Brain (tissue), 1 donor: ENCODE results near the genes NAIF1 and SLC25A25.

DNA sequence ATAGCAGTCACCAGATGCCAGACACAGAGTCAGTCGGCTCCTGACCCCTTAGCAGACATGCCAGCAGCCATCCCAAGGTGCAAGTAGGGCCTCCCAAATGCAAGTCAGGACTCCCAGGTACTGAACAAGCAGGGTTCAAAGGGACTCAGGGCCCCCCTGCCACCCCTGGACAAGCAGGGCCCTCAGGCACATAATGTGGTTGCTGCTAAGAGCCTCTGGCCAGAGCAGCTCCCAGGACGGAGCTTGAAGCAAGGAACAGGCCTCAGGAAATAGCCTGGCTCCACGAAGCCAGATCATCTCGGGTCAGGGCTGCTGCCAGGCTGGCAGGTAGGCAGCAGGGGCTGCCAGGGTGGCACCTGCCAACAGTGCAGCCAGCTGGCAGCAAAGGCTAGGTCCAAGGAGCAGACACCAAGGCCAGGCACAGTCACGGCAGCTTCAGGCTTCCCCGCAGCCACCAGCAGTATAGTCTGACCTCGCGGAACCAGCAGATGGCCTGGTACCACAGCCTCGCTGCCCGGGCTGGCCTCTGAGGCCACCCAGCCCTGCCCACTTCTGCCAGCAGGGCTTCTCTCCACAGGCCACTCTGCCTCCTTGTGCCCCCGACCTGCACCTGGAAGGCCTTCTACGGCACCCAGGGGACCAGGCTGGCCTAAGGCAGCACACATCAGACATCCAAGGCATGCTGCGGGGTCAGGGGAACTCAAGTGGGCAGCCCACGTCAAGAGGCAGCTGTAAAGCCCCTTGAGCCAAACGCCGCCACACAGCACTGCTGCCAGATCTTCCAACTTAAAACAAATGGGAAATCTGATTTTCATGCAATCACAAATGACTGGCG, 7.4 kb downstream of the EEIG1 start:
- RRBS: no CpG with 5 or more reads among the region's 17 CpGs

DNA sequence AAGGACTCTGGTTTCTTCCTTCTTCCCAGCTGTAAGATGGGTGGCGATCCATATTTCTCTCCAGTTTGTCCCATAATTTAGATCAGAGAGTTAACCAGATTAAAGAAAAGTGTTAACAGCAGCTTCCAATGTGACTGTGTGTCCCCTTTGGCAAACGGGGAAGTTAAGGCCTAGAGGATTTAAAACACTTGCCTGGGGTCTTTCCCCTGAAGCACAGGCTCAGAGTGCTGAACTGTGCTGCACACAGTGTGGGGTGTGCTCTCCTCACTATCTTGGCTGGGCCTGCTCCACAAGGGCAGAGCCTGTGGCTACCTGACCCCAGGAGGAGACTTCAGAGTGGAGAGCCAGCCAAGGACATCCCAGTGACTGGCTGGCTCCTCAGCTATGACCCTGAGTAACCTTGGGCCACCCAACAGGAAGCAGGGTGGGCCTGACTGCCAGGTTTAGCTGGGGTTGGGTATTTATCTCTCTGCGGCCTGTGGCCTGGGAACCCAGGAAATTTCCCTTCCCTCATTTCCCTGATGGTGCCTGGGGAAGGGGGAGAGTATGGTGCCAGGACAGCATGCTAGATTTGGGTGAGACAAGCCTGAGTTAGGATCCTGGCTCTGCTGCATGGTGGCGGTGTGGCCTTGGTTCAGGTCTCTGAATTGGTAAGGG, 2.1 kb upstream of the EEIG1 start:
- RRBS: no CpG with 5 or more reads among the region's 4 CpGs

DNA sequence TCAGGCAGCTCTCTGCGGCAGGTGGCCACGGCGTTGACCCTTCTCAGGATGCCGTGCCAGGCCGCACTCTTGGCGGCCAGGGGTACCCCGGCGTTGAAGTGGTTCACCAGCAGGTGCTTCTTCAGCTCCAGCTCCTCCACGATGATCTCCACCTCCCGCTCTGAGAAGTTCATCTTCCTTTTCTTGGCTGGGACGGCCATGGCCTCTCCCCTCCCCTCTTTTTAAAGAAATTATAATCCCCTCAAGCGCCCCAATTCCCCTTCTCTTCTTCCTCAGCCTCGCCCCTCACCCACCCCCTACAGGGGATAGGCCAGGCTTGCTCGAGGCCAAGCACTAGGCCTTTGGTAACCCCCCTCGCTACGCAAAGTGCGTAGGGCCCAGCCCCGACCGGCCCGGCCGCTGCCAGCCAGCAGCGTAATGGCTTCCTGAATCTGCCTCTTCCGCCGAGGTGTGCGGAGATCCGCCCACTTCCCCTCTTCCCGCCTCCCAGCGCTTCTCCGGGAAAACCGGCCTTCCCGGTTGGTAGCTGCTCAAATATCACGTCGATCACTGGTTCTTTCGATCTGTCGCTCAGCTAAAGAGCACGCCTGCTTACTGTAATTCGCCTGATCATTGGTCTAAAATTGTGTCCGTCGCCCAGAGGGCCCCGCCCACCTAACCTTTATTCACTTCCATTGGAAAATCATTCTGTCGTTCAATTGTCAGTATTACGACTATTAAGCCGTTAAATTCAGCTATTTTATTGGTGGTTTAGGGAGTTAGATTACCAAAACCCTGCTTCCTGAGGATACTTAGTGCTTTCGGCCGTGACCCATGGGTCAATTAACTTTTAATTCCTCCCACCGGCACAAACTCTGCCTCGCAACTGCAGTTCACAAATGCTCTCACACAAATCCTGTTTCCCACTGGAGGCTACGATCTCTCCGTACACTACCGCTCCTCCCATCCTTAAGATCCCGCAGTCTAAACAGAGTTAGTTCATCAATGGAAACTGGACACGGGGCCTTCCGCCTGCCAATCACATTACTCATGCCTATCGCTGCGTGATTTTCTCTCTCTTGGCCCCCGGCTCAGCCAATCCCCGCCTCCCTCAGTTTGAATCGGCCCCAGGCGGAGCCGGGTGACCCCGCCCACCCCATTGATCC, at the start of gene NAIF1:
NAIF1 (minus strand) TSS at position 419 of the 1,145 bp plus-strand sequence.
- RRBS: 1% methylated on average over 11 of the region's 61 CpGs

DNA sequence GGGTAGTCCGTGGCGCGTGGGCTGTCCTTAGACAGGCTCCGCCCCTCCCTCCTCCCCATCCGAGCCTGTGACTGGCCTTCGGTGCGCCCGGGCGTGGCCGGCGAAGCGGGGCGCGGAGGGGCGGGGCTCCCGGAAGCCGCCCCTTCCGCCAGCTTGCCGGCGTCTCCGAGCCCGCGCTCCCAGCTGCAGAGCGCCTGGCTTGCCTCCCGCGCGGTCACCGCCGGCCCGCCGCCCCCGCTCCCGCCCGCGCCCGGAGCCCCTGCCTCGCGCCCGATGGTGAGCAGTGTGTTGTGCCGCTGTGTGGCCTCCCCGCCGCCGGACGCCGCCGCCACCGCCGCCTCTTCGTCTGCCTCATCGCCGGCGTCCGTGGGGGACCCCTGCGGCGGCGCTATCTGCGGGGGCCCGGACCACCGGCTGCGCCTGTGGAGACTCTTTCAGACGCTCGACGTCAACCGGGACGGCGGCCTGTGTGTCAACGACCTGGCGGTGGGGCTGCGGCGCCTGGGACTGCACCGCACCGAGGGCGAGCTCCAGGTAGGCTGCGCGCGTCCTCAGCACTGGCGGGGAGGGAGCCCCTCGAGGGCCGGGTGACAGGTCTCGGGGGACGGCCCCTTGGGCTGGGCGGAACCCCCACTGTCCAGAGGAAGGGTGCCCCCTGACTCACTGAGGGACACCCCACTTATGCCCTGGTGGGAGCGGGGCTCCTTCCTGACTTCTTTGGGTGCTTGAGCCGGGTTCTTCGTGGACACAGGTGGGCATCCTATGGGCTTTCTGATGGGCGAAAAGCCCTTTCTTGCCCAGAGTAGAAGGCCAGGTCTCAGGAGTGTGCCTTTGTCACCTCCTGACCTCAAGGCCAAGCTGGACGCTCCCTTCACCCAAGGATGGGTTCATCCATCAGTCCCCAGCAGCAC, at the start of gene SLC25A25:
SLC25A25 (plus strand) TSS at position 186 of the 911 bp plus-strand sequence.
- RRBS: 2% methylated on average over 45 of the region's 87 CpGs

DNA sequence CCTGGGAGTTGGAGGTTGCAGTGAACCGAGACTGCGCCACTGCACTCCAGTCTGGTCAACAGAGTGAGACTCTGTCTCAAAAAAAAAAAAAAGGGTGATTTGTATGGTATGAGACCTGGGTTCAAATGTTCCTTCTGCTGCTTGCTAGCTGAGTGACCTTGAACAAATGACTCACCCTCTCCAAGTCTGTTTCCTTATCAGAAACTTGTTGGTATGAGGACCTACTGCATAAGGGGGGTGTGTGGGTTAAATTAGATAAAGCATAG, 9.8 kb downstream of the SLC25A25 start:
- RRBS: no CpG with 5 or more reads among the region's 2 CpGs

DNA sequence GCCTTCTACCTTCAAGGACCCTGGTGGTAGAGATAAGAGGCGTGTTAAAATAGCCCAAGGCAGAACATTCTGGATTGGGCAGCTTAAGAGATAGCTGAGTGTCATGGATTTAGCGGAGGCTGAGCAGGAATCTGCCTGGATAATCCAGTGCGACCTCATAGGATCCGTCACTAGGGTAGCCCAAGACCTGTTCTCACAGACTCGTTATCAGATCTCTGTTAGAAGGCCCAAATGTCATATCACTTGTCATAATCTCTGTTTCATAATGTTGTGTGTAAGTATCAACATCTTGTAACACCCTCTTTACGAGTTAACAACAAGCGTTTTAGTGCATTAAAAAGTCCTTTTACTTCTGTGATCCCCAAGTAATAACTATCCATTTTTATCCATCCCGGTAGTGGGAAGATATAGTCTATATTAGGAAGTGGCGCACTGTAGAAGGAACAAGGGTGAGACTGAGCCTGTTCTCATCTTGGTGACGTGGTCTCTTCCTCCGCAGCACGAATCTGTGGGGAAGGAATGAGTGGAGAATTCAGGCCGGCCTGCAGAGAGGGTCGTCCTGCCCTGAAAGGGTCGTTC, 28.8 kb downstream of the SLC25A25 start:
- RRBS: no CpG with 5 or more reads among the region's 15 CpGs

DNA sequence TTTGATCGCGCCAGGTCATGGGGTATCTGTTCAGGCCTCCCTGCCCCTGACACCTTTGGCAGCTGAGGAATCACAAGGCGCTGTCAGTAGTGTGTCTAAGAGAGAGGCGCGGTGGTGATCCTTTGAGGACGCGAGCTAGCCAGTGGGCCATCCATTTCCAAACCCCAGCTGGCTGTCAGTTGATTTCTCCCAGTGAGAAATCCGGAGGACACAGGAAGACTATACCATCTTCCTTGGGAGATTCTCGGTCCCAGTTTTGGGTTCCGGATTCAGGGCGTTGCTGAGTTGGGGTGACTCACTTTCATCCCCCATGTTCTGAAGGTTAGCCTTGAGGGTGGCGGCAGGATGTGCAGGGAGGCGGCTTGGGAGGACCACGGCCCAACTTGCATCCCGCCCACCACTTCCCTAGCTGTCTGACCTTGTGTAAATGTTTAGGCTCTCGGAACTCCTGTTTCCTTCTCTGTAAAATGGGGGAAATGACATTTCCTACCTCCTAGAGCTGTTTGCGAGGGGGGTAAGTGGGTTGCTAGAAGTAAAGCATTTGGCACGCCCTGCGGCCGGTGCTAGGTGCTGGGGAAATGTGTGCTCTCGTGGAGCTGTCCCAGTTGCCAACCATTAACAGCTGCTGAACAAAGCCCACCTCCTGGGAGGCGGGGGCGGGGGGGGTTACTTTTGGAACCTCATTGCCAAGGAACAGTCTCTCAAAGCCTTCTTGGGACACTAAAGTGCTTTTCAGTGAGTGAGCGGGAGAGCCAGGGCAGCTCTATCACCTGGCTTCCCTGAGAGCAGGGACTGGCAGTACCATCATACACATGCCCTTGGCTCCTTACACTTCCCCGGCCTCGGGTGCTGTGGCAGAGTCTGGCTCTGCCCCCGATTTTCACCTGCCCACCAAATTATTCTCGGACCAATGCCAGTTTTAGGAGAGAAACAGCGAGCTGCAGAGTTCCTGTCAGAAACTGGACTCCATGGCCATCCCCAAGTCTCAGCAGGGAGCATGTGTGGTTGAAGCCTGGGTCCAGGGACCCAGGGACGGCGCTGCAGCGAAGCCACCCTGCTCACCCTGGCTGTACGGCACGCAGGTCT, 27.5 kb downstream of the PTGES2 start:
- RRBS: 54% methylated on average over 3 of the region's 34 CpGs

DNA sequence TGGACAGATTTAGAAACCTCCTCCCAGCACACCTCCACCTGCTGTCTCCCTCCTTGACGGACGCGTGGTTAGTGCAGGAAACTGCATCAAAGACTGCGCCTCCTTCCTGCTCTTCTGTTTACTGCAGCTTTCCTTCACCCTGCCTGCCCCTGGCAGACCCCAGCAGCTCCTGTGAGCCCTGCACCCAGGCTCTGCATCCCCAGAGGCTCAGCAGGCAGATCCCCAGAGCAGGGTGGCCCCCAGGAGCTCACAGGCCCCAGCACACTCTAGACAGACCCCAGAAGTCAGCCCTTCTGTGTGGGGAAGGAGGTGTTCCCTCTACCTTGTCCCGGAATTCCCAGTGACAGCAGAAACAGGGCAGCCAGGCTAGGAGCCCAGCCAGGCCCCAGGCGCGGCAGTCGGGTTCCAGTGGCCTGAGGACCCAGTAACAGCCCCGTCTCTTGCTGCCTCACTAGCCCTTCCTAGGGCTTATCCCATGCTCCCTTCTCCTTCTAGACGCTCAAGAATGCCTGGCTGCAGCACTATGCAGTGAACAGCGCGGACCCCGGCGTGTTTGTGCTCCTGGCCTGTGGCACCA, 20.9 kb downstream of the PTGES2 start:
- RRBS: 90% methylated on average over 2 of the region's 14 CpGs

GRCh38 chr9:128141876-128142624, 7.2 kb upstream of the LCN2 start:
- RRBS: no CpG with 5 or more reads among the region's 10 CpGs

DNA sequence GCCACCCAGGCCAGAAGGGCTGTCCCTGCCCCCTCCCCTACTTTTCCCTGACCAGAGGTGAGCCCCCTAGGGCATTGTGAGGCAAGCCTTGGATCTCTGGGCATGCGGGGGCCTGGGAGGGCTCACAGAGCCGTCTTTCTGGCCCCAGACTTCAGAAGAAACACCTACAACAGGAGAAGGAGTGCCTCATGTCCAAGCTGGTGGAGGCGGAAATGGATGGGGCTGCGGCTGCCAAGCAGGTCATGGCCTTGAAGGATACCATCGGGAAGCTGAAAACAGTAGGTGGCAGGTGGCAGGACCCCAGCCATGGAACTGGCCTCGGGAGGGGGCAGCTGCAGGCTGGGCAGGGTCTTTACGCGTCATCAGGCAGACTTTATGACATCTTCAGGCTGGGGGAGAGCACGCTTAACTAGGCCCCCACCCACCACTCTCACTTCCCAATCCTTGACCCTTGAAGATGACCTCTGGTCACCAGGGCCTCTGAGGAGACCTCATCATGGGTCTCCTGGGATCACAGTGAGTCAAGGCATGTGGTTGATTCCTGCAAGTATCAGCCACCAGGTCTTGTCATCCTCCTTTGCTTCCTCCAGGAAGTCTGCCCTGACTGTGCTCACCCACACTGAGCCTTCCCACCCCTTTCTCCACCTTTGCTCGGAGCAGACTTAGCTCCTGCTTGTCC, 17.1 kb downstream of the ODF2 start:
- RRBS: no CpG with 5 or more reads among the region's 10 CpGs

- RRBS: no CpG with 5 or more reads among the region's 16 CpGs
Observed at GRCh38 chr9:128494243-128494975, 10.1 kb upstream of the GLE1 start.

DNA sequence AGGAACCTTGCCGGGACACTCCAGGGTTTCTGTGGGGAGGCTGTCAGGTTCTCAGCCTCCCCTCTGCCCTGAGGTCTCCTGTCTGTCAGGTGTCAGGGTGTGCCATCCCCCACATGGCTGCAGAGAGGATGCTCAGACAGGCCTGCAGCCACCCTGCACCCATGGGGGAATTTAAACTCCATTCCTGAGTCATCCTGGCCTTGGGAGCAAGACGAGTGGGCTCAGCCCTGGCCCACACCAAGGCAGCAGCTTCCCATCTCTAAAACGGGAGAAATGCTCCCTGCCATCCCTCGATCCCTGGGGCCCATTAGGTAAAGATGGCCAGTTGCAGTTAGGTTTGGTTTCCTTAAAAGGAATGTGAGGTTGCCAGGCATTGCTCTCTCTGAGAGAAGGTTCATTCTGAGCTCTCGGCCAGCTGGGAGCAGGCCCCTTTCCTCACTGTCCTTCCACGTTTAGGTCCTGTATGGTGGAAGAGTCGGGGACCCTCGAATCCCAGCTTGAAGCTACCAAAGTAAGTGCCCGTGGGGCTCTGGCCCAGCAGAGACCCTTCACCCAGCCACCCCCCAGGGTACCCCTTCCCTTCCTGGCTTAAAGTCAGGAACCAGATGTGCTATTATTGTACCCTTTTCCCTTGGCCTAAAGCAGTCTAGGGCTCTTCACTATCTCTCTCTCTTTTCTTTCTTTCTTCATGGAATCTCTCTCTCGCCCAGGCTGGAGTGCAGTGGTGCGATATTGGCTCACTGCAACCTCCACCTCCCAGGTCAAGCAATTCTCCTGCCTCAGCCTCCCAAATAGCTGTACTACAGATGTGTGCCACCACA, 26.6 kb downstream of the DYNC2I2 start:
- RRBS: no CpG with 5 or more reads among the region's 11 CpGs

DNA sequence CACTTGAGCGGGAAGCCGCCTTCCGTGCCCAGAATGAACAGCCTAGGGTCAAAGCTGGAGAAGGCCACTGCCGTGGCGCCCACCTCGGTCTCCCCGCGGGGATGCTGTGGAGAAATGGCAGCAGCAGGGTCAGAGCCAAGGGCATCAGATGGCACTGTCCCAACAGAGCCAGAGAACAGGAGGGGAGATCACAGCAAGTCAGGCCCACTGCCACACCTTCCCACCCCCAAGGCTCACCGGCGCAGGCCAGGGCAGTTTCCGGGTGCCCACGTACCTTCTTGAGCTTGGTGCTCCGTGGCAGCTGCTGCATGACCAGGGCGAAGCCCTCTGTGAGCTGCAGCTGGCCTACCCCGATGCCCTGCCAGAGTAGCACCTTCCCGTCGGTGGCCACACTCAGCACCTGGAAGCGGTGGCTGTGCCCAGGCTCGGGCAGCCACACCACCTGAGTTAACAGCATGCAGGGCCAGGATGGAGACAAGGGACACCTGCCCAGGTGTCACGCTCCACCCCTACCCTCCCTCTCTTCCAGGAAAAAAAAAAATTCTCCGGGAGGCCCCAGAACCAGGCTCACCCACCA, 21.7 kb downstream of the DYNC2I2 start:
- RRBS: no CpG with 5 or more reads among the region's 21 CpGs

DNA sequence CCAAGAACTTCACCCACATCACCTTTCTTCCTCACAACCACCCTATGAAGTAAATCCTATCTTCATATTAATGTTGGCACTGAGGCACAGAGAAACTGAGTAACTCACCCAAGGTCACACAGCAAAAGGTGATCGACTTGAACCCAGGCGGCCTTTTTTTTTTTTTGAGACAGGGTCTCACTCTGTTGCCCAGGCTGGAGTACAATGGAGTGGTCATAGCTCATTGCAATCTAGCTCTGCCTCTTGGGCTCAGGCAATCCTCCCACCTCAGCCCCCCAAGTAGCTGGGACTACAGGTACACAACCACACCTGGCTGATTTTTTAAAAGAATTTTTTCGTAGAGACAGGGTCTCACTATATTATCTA, 12.5 kb downstream of the DYNC2I2 start:
- RRBS: no CpG with 5 or more reads among the region's 3 CpGs

DNA sequence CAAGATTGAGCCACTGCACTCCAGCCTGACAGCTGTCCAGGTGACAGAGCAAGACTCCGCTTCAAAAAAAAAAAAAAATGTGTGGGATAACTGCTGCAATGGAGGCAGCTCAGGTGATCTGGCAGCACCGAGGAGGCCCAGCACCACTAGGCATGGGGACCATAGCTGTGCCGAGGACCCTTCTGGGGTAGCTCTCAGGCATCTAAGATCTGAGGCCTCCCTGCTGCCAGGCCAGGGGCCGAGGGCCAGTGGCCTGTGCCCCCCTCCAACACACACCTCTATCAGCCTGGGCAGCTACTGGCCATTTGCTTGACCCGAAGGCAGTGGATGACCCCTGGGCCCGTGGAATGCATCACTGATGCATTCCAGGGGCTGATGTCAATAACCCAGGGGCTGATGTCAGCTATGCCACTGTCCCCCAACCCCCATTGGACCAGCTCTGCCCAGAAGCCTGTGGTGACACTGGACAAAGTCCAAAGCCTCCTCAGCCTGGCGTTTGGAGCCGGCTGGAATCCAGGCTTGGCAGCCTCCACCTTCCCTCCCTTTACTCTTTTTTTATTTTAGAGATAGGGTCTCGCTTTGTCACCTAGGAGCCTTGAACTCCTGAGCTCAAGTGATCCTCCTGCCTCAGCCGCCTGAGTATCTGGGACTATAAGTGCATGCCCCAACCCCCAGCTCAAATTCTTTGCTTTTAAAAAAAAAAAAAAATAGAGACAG, 6.0 kb downstream of the KYAT1 start:
- RRBS: no CpG with 5 or more reads among the region's 10 CpGs

- RRBS: no CpG with 5 or more reads among the region's 14 CpGs
Observed at GRCh38 chr9:128881561-128881785, 277 bp downstream of the KYAT1 start.

DNA sequence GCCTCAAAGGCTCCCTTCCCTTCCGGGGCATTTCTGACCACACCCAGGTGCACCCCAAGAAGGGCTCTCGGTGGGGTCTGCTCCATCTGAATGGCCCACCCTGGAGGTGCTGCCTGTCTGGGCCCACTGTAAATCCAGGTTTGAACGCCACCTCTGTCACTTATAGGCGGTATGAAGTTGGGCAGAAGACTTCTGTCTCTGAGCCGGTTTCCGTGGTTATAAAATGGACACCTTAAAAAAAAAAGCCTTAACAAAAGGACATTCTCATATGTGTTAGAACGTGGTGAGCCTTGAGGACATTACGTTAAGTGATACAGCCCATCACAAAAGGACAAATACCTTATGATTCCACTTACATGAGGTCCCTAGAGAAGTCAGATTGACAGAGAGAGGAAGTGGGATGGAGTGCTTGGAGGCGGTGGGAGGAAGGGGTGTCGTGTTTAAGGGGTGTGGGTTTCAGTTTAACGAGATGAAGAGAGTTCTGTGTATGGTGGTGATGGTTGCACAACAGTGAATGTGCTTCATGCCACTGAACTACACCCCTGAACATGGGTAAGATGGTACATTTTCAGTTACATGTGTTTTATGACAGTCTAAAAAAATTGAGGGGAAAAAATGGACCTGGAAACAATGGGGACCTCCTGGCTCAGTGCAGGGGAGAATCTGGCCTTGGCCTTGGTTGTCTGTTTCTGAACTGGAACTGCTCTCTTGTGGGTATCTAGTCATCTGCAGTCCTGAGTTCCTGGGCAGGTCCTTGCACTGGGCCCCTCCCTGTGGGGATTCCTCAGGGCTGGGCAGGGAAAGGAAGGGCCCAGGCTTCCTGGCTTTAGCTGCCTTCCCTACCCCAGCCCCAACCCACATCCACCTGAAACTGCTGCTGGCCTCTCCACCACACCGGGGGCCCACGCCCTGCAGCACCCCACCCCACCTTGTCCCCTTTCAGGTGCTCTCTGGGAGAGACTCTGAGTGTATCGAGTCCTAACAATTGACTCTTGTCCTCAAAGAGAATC, 17.7 kb downstream of the LRRC8A start:
- RRBS: no CpG with 5 or more reads among the region's 14 CpGs

GRCh38 chr9:128915640-128915871, 5.2 kb upstream of the PHYHD1 start:
- RRBS: no CpG with 5 or more reads among the region's 3 CpGs

- RRBS: no CpG with 5 or more reads among the region's 5 CpGs
Observed at GRCh38 chr9:129021139-129021524, 7.0 kb downstream of the SH3GLB2 start.